Ascending aorta (tissue), 1 donor: ENCODE results near the genes FAM114A2, LARP1 and GEMIN5.

GRCh38 chr5:151134115-151135022 lies 23.2 kb downstream of the ANXA6 start:
- PRO-cap, result no peak

- PRO-cap, result no peak
Measured at GRCh38 chr5:151151725-151152303, 5.8 kb downstream of the ANXA6 start.

- PRO-cap, result no peak
Measured at GRCh38 chr5:151253590-151254132, 676 bp downstream of the GM2A start.

DNA sequence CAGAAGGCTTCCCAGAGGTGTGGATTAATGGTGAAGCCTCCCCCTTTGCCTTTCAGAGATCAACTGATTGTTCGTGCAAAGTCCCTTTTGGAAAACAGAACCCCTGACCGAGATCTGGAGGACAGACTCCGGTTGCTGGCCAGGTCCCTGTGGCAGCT lies 510 bp downstream of the SPARC start:
- PRO-cap, result no peak

DNA sequence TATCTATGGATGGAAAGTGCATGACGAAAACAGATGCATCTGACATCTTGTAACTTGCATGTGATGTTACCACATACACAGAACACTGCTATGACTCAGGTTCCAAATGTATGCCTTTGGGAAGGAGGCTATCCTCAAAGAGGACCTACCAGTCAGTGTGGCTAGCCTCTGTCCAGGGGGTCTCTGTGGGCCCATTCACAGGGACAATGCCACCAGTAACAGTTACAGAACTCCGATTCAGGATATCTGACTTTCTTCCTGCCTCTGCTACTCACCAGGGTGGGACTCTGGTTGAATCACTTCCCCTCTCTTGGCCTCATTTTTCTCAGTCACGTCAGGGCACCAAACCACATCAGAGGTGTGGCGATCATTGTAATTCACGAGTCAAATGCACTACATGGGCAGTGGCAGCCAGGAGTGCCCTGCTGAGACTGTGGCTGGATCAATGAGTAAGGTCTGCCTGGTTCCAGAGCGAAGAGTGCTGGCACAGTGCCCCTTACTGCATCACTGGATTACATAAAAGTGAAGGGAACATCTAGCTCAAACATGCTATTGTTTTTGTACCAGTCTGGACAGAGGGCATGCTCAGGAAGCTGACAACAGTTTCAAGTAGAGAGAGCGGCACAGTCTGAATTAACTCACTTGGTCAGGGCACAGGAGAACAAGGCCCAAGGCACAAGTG lies 13.2 kb downstream of the ATOX1 start:
- PRO-cap, result no peak

DNA sequence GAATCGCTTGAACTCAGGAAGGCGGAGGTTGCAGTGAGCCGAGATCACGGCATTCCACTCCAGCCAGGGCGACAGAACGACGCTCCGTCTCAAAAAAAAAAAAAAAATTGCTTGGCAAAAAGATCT lies 1.9 kb upstream of the G3BP1 start:
- PRO-cap, result no peak

GRCh38 chr5:152260973-152261203 lies 144.2 kb downstream of the NMUR2 start:
- PRO-cap, result no peak

- PRO-cap, result no peak
Measured at GRCh38 chr5:152861332-152861734, 456.3 kb upstream of the NMUR2 start.

GRCh38 chr5:154014992-154015396 lies 23.7 kb downstream of the FAM114A2 start:
- PRO-cap, result no peak

- PRO-cap, result no peak
Measured at GRCh38 chr5:154015397-154015766, 23.3 kb downstream of the FAM114A2 start.

DNA sequence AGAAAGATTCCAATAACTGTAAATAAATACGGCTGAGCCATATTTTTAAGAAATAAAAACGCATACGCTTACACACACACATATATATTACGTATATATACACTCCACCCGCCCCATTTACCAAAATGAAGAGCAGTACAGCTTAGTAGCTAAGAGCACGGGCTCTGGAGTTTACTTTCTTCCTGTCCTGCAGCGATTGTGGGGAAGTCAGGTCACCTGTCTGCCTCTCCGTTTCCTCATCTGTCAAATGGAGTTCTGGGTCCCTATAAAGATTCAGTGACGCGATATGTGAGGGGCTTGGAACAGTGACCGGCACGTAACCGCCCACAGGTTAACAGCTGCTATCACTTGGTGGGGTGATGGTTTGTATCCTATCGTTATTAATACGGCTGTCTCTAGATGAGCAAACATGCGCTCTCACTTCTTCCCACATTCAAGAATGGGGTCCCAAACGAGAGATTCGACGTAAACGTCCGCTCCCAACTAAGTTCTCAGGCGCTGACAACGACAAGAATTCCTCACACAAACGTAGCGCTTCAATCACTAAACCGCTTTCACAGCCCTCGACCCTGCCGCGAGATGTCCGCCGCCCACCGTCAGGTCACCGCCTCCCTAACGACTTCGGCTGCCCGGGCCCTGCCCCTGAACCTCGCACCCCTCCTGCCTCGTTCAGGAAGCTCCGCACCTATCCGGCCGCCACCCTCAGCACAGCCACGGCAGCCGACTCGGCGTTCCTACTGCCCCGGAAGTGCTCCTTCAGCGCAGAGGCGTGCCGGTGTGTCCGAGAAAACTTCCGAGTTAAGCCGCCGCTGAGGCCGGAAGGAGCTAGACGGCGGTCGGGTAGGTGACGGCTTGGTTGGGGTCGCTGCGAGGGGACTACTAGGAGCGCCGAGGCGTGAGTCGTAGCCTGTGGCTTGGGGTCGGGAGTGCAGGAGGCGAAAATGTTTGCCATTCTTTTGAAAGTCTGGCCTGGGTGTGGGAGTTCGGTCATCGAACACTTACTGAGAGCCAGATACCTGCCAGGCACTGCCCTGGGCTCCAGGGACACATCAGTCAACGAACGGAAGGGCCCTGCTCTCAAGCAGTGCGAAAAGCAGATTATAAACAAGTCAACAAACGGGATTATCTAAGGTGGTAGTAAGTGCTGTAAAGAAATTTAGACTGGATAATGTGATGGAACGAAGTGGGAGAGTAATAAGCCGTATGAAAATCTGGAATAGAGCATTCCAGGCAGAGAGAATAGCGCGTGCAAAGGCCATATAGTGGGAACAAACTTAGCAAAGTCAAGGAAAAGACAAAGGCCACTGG lies at the start of gene FAM114A2:
TSS of gene FAM114A2 (minus strand) at position 739 of the 1,308 bp plus-strand sequence.
- PRO-cap, result bidirectional peak, plus-strand start at position 828 of the sequence, minus-strand start at position 750 of the sequence

- PRO-cap, result no peak
Measured at GRCh38 chr5:154042799-154043224, 4.0 kb downstream of the MFAP3 start.

GRCh38 chr5:154287084-154287531 lies 96.6 kb downstream of the GALNT10 start:
- PRO-cap, result no peak

DNA sequence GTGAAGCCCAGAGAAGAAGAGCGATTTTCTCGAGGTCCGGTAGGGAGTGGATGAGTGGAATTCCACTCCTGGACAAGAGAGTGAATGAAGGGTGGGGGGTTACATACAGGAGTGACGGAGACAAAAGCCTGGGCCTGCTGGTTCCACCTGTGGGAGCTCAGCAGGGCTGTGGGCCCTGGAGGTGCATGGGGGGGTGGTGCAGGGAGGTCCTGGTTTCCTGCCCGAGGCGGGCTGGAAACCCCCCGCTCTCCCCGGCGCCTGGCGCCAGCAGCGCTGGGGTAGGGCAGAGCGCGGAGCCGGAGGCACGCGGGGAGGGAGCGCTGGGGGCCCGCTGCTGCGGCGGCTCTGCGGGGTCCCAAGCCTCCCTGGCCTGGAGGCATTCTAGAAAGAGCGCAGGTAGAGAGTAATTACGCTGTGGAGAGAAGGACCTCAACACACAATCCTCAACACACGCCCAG lies 1.8 kb upstream of the HAND1 start:
- PRO-cap, result no peak

DNA sequence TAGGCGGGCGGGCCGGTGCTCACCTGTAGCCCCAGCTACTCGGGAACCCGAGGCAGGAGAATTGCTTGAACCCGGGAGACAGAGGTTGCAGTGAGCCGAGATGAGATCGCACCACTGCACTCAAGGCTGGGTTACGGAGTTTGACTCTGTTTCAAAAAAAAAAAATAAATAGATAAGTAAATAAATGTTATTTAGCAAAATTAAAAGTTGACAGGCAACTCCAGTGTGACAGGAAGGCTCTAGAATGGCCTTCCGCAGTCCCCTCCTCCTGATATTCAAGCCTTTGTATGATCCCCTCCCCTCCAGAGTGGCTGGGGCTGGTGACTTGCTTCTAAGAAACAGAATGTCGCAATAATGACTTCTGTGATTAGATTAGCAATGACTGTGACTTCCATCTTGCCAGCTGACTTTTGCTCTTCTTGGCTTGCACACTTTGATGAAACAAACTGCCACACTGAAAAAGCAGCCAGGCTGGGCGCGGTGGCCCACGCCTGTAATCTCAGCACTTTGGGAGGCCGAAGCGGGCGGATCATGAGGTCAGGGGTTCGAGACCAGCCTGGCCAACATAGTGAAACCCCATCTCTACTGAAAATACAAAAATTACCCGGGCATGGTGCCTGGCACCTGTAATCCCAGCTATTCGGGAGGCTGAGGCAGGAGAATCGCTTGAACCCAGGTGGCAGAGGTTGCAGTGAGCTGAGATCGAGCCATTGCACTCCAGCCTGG lies 106.5 kb upstream of the LARP1 start:
- PRO-cap, result no peak

GRCh38 chr5:154755273-154755990 lies at the start of gene LARP1:
Gene LARP1 (plus strand): TSS chr5:154755377.
- PRO-cap, result bidirectional peak, plus-strand start at chr5:154755479, minus-strand start at chr5:154755020

- PRO-cap, result no peak
Measured at GRCh38 chr5:154805340-154806045, 44.9 kb downstream of the FAXDC2 start.

DNA sequence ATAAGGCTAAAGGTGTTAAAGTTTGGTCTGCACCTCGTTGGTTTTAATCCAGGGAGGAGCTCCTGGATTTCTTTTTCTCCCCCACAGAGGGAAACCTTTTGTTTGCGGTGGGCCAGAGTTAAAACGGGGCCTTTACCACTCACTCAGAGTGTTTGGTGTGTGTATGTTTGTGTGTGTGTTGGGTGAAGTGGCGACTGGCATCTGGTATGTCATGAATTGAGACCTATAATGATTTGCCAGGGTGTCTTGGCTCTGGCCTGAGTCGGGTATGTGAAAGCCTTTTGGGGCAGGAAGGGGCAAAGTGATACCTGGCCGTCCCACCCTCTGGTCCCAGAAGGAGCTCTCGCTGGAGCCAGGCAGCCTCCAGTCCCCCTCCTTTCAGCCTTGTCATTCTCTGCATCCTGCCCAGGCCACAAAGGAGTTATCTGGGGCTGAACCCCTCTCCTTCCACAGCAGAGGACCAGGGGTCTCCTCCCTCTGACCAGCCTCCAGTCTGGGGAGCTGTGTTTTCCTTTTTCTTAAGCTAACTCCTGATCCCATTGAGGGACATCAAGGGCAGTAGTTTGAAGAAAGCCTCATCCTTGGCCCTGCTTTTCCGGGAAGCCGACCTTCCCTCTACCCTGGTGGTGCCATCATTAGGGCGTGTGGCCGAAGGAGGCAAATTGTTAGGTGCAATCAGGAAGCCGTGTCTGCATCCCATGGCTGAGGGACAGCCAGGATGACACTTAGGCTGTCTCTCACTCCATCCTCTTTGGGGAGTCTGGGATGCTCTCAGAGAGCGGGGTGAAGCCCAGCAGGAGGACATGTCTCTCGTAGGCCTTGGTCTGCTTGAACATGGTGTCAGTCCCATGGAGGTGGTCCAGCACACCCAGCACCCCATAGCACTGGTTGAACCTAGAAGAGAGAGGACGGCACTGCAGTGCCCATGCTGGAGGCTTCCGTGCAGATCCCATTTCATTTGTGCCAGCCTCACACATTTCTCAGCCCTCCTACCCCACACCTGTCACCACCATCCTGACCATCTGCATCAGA lies 30.5 kb downstream of the FAXDC2 start:
- PRO-cap, result no peak

DNA sequence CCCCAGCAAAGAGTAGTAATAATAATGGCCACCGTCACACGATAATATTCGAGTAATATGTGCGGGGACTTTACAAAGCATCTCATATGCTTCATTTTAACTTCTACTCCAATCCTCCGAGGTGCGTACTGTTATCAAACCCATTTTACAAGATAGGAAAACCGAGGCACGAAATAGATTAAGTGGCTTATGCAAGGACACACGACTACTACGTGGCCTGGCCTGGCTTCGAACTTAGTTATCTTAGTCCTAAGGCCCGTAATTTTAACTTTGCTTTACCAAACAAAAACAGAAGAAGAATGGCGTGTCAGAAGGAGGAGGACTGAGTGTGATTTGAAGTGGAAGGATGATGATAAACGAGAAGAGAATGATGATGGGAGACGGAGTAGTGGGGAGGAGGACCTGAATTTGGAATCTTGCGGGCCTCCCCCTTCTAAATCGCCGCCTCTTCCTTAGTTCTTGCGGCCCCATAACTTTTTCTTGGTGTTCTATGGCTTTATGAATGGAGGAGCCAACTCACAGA lies 531 bp downstream of the CNOT8 start:
- PRO-cap, result no peak

DNA sequence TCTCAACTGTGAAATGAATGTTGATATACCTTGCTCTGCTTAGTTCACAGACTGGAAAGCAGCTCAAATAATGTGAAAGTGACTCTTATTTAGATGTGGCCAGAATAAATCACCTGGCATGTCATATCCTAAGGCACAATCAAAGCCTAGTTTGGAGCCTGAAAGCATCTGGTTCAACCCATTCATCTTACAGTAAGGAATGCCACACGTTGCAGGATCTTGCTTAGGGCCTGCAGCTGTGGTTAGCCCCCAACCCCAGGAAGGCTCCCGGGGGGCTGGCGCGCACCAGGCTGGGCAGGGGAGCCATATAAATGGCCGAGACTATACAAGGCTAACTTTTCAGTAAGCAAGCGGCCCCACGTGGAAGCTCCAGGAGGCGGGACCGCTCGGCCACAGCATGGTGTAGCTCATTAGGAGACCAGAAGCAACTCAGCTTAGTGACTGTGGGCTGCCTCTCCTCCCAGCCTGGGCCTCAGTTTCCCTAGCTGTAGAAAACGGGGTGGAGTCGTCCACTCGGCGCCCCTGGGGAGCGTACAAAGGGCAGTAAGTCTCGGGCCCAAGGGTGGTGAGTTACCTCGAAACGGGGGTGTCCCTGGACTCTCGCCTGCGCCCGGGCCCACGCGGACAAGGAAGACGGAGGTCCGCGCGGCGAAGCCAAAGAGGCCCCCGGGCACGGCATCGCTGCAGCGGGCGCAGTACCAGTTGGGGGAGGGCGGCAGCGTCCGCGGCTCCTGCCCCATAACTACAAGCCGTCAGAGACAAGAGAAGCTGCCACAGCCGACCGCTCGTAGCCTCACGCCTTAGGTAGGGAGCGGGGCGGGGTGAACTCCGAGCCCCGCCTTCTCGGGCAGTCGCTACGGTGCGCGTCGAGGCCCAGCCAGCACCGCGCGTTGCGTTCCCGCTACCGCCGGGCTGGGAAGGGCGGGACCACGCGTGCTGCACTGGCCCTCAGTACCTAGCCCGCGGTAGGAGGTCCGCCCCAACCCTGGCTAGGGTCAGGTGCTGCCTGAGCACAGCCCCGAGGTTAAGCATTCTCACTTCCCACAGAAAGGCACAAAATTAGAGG lies at the start of gene GEMIN5:
TSS of gene GEMIN5 (minus strand) at position 818 of the 1,066 bp plus-strand sequence.
- PRO-cap, result bidirectional peak, plus-strand start at position 904 of the sequence, minus-strand start at position 802 of the sequence